ENCODE measurements around the genes GMPPB, IP6K1 and UBA7.

GRCh38 chr3:49013115-49013554 lies 5.2 kb downstream of the DALRD3 start:
- RRBS, result no CpG with 5 or more reads among the region's 14 CpGs

DNA sequence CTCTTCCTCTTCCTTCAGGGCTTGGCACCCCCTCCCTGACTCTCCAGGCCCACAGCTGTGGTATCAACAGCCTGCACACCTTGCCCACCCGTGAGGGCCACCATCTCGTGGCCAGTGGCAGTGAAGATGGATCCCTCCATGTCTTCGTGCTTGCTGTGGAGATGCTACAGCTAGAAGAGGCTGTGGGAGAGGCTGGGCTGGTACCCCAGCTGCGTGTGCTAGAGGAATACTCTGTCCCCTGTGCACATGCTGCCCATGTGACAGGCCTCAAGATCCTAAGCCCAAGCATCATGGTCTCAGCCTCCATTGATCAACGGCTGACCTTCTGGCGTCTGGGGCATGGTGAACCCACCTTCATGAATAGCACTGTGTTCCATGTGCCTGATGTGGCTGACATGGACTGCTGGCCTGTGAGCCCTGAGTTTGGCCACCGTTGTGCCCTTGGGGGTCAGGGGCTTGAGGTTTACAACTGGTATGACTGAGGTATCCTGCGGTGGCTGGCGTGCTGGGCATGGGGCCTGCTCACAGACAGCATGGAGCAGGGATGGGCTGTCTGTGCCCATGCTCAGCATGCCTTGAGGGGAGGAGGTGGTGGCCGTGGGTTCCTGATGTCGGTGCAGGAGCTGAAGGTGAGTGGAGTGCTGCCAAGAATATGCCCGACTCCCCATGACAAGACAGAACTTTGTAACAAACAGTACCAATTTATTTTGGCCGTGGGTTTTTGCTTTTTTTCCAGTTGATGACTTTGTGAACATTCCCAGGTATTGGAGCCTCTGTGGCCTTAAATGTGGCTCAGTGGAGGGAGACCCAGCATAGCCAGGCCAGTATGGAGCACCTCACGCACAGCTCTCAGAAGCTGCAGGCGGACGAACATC lies 3.3 kb downstream of the DALRD3 start:
- RRBS, result no CpG with 5 or more reads among the region's 16 CpGs

DNA sequence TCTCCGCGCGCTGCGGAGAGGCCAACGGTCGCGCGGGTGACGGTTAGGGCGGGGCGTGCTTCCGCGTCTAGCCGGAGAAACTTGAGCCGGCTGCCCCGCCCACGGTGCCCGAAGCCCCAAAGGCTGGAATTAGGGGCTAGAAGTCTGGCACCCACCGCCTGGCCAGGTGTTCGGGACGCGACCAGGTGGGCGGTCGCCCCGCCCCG lies 418 bp upstream of the NDUFAF3 start:
- RRBS, result 0% methylated on average over 7 of the region's 26 CpGs

DNA sequence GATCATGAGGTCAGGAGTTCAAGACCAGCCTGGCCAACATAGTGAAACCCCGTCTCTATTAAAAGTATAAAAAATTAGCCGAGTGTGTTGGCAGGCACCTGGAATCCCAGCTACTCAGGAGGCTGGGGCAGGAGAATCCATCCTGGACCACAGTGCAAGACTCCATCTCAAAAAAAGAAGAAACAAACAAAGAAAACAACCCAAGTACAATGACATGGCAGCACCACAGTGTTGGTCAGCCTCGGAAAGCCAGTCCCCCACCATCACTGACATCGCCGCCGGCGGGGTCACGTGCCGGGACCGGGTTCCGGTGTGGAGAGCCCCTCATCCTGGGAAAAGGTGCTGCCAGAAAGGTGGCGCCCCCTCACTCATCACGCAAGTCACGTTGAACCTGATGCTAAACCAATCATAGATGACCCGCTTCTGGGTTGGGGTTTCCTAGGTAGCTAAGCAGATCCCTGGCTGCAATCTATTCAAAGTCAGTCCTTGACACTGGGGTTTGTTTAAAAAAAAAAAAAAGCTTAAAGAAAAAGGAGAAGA lies 17.8 kb downstream of the QRICH1 start:
- RRBS, result no CpG with 5 or more reads among the region's 15 CpGs

- RRBS, result no CpG with 5 or more reads among the region's 7 CpGs
These were observed 1.3 kb downstream of the QARS1 start for GRCh38 chr3:49103207-49103790.

DNA sequence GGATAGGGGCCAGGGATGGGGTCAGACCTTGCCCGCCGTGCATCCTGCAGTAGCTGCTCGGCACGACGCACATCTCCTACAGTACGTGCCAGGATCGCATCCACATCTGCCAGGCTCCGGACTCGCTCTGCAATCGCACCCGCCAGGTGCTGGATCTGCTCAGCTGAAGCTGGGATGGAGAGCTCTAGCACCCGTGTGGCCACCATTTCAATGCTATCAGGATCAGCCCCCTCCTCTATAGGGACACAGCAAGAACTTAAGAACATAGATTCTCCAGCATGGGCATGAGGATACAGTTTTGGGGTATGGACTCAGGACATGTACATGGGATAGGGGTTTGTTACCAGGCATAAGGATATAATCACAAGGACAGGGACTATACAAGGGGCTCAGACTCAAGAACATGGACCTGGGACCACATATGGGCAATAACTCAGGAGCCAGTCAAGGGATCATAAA lies 1.5 kb upstream of the USP19 start:
- RRBS, result no CpG with 5 or more reads among the region's 12 CpGs

- RRBS, result no CpG with 5 or more reads among the region's 21 CpGs
These were observed 3.7 kb downstream of the CCDC71 start for GRCh38 chr3:49162216-49163067.

- RRBS, result no CpG with 5 or more reads among the region's 5 CpGs
These were observed 18.6 kb downstream of the IHO1 start for GRCh38 chr3:49217857-49218380.

DNA sequence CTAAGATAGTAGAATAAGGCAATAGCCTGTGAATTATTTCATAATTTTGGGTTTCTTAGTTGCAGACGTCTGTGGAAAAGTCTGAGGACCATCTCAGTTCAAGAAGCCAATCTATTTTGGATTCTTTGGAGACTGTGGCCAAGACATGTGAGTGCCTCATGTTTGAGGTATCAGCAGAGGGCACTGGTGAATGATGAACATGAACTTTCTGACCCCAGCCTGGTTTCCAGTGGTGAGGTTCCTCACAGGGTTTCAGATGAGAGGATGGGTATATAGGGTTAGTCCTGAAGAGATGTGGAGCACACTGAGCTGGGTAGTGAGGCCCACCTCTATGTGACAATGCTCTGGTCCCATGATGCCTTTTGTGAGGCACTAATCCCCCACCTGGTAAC lies 32.4 kb downstream of the C3orf62 start:
- RRBS, result no CpG with 5 or more reads among the region's 1 CpG

DNA sequence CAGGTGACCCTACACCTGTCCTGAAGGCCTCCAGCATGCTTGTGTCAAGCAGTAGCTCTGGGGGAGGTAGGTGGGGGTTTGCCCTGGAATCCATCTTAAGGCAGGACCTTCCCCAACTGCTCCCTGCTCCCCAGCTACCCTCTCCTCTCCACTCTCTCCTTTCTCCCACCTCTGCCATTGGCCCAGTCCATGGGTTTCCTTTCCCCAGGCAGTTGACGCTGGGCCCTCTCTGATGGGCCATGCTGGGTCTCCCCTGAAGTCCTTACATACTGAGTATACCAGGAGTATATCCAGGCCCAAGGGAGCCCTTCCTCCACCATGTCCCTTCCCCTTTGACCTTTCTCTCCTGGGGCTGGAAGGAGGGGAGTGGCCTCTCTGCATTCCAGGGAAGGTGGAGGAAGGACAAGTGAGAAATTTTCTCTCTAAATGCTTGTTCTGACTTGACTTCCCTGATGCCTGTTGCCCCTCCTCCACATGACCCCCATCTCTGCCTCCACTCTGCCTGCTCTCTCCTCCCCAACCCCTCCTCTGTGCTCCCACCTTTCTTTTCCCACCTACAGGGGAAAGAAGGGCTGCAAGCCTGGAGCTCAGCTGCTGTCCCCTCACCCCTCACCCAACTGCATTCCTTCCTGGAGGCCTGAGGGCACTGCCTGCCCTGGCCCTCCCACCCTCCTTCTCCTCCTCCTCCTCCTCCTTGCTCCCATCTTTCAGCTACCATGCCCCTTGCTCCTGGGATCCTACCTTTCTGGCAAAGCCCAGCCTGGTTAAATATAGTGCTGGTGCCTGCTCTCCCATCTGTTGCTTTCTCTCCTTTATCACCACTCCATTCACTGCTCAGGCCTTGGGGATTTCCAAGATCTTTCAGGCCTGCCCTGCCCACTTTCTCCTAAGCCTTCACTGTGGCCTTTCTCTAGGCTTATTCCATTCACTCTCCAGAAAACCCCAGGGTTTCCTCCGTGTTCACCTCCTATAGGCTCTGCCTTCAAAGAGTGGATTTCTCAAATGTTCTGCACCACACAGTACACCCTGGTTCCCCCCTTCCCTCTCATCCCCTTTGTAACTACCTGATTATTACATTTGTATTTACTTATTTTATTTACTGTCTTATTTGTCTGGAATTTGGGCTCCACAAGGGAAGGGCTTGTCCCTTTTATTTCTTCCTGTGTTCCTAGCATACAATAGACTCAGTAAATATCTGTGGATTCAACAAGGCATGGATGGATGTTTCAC lies 8.5 kb upstream of the DAG1 start:
- RRBS, result no CpG with 5 or more reads among the region's 2 CpGs

DNA sequence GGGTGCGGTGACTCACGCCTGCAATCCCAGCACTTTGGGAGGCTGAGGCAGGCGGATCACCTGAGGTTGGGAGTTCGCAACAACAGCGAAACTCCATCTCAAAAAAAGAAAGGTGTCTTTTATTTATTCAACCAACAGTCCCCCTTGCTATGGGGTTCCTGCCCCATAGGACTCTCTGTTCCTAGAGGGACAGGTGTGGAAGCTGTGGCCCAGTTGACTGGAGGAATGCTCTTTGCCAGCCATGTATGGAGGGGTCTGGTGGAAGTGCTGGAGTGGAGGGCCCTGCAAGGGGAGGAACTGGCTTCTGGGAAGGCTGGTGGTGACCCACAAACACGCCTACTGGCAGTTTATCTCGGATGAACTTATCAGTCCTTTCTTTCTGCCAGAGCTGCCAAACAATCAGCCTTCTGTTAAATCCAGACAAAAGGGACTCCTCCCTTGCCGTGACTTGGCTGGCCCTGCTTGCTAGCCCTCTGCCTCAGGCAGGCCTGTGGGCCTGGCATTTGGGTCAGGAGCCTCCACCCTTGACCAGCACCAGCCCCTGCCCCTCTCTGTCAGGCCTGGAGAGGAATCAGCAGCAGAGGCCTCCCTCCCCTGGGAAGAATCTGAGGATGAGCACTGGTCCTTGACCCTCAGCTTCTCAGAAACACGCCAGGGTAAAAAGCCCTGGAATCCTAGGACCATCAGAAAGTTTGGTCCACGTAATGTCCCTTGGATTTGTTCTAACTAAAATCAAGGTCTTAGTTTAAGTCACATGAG lies 4.4 kb upstream of the DAG1 start:
- RRBS, result no CpG with 5 or more reads among the region's 10 CpGs

DNA sequence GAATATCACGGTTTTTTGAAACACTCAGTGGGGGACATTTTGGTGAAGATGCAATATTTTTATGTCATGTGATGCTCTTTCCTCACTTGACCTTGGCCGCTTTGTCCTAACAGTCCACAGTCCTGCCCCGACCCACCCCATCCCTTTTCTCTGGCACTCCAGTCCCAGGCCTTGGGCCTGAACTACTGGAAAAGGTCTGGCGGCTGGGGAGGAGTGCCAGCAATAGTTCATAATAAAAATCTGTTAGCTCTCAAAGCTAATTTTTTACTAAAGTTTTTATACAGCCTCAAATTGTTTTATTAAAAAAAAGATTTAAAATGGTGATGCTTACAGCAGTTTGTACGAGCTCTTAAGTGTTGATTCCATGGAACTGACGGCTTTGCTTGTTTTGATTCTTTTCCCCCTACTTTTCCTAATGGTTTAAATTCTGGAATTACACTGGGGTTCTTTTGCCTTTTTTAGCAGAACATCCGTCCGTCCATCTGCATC lies 20.0 kb upstream of the BSN start:
- RRBS, result no CpG with 5 or more reads among the region's 8 CpGs

- RRBS, result no CpG with 5 or more reads among the region's 8 CpGs
These were observed 5.4 kb upstream of the APEH start for GRCh38 chr3:49668647-49669249.

DNA sequence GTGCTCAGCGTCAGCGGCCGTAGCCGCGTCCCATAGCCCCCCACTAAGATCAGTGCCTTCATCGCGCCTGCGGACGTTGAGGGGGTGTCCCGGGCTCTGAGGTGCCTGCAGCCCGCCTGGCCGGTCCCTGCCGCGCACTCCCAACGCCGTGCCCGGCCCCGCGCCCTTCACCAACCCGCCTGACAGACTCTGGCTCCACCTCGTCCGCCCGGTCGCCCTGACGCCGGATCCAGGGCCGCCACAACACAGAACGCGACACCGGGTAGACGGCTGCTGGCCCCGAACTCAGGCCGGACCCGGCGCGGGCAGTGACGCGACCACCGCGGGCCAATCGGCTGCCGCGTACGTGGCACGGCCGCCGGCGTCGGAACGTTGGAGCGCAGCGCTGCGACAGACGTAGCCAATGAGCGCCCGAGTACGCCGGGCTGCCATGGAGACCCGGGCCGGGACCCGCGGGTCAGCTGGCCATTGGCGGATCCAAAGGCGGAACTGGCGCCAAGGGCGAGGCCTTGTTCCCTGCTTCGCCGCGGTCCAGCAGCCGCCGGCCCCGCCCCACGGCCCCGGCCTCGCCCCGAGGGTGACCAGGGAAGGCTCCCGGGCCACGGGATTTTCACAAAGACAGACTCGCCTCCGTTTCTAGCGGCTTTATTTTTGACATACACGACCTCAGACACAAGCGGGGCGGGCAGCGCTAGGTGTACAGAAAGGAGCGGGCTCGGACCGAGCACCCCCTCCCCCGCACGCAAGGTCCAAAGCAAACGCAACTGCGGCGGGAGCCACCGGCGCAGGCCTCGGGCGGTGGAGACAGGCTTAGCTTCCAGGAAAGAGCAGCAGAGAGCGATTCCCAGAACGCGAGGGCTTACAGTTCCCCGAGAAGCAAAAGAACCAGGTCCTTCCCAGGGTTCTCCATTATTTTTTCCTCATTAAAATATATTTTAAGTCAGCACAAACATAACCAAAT lies at the start of gene GMPPB:
TSS of gene GMPPB (minus strand) at position 287 of the 961 bp plus-strand sequence.
- RRBS, result 2% methylated on average over 45 of the region's 101 CpGs

DNA sequence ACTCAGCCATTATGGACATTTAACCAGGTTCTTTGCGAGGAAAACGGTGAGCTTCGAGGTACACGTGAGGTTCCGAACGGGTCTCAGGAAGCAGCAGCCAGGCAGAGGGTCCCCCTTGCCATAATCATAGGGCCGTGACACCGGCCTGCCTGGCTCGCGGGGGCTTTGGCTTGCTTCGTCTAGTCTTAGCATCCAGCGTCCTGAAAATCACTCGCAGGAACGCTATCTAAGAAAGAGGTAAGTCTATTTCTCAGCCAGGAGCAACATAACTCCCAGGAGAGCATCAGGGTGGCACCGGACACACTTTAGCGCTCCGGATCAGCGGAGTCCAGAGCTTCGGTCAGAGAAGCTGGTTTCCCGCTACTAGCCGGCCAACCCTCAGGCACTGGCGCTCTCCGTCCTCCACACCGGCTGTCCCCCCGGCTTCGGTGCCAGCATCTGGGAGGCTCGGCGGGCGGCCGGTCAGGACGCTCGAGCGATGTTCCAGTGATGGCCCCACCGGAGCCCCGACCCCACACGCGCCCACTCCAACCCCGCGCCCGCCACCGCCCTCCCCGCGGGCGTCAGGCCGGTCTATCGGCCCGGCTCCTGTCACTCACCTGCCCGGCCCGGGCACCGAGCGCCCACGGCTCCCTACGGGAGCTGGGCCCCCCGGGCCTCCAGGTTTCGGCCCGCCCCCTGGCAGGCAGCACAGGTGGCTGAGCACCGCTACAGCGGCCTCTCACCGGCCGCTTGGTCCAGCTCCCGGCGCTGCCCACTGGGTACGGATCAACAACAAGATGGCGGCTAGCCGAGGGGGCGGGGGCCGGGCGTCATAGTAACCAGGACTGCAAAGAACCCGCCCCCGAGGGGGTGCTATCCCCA lies at the start of gene IP6K1:
TSS of gene IP6K1 (minus strand) at position 788 of the 864 bp plus-strand sequence.
- RRBS, result 2% methylated on average over 46 of the region's 70 CpGs

GRCh38 chr3:49802623-49802777 lies 561 bp upstream of the INKA1 start:
- RRBS, result 0% methylated on average over 11 of the region's 15 CpGs

- RRBS, result no CpG with 5 or more reads among the region's 11 CpGs
These were observed at the start of gene UBA7 for GRCh38 chr3:49813804-49814566. UBA7 (minus strand) TSS chr3:49813953.

DNA sequence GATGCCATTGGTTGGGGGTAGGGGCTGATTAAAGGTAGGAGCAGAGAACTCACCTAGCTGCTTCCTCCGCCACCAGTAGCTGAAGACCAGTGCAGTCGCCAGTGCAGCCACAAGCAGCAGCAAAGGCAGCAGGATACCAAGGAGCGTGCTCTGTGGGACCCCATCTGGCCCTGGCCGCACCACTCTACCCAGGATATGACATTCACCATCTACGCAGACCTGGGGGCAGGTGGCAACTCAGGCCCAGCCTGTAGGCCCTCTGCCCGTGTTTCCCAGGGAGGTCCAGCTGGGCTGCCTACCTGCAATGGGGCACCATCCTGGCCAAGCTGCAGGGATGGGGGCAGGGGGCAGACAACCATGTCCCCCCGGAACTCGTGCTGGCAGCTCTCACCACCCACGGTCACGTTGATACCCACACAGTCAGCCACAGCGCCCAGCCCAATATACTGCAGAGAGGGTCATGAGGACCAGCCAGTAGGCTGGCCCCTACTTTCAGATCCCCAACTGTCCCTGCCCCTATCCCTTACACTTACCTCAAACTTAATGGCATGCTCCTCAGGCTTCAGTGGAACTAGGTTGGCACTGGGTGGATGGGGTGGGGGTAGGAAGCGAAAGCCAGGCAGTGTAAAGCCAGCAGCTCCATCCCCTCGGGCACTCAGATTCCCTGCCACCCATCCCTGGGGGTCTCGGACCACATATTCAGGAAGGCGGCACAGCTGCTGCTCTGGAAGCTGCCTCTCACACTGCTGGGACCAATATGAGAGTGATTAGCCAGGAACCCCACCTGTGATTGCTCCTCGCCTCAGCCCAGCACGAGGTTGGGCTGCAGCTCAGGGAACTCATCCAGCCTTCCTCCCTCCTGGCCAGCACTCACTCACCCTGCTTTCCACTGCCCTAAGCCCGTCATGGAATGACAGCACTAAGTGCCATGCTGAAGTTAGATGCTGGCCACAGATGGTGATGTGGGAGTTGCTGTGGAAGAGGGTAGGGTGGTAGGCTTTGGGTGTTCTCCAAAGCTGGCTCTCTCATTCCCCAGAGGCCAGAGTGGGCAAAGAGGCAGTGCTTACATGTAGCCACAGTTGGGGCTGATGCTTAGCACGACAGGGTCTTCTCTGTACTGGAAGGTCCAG lies 7.6 kb downstream of the MST1R start:
- RRBS, result no CpG with 5 or more reads among the region's 19 CpGs

DNA sequence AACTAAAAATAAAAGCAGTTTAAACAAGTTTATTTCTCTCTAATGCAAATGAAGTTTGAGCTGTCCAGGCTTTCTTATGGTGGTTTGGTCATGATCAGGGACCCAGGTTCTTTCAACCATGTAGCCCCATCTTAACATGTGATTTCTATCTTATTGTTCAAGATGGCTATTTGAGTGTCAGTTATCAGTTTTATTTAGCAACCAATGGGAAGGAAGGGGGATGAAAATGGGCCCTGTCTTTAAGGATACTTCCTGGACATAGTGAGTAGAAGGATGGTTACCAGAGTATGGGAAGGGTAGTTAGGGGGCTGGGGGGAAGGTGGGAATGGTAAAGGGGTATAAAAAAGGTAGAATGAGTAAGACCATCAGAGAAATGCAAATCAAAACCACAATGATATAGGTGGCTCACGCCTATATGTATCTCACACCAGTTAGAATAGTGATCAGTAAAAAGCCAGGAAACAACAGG lies 58.1 kb upstream of the RBM5 start:
- RRBS, result no CpG with 5 or more reads among the region's 1 CpG

- RRBS, result no CpG with 5 or more reads among the region's 6 CpGs
These were observed 22.5 kb upstream of the RBM5 start for GRCh38 chr3:50066089-50066711.

Data from pericardium (tissue), 1 donor.